RPMI7951 (cell line): ENCODE measurements around the gene TSPY9.

GRCh38 chrY:7283981-7284313 is 372.4 kb upstream of the AMELY start:
- RAMPAGE, long total RNA, result no peak

DNA sequence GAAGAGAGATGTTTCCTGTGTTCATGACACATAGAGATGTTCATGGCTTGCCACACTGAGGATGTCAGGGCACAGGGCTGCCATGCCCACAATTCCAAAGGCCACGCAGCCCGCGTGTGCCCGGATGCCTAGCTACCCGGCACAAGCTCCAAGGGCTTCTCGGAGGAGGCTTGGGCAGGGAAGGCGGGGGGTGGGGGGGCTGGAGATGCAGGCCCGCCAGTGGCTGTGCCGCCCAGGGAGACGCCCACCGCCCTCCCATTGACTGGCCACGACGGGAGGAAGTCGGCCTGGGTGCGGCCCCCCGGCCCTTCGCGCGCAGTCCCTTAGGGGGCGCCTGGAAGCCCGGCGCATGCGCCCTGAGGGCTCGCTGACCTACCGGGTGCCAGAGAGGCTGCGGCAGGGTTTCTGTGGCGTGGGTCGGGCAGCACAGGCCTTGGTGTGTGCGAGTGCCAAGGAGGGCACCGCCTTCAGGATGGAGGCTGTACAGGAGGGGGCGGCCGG is at the start of gene TSPY9:
Gene TSPY9, plus strand, starts transcription at position 304 of the 501 bp plus-strand sequence.
- RAMPAGE, long total RNA, result no peak

GRCh38 chrY:11102990-11103312 is 1575.3 kb downstream of the TSPY10 start:
- RAMPAGE, long total RNA, result no peak

- RAMPAGE, long total RNA, result no peak
Measured at GRCh38 chrY:15455784-15456527, 931.6 kb downstream of the NLGN4Y start.

DNA sequence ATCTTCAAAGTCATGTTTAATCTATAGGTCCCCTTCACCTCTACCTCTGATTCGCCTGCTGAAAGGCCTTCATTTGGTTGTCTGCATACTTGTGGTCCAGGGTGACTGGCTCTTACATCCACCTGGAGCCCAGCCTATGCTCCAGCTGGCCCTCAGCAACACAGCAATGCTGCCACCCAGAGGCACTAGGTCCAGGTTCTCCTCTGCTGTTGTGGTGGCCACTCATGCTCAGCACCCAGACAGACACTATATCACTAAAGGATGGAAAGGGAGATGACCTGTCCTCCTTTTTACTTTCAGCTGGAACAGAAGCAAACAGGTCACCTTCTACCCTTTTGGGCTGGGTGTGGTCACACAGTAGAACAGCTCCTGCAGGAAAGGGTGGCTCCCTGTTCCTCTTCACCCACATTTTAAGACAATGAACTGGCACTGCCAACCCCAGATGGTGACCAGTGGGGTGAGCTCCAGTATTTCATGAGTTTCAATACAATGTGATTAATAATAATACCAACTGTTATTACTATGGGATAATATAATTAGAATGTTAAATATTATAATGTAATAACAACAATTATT is 242.4 kb upstream of the HSFY2 start:
- RAMPAGE, long total RNA, result no peak

DNA sequence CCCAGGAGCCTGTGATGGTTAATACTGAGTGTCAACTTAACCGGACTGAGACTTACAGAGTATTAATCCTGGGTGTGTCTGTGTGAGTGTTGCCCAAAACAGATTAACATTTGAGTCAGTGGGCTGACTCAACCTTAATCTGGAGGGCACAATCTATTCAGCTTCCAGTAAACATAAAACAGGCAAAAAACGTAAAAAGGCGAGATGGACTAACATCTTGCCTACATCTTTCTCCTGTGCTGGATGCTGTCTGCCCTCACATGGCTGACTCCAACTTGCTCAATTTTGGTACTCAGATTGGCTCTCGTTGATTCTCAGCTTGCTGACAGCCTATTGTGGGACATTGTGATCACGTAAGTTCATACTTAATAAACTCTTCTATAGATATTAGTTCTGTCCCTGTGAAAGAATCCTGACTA is 148.6 kb downstream of the RBMY1A1 start:
- RAMPAGE, long total RNA, result no peak

DNA sequence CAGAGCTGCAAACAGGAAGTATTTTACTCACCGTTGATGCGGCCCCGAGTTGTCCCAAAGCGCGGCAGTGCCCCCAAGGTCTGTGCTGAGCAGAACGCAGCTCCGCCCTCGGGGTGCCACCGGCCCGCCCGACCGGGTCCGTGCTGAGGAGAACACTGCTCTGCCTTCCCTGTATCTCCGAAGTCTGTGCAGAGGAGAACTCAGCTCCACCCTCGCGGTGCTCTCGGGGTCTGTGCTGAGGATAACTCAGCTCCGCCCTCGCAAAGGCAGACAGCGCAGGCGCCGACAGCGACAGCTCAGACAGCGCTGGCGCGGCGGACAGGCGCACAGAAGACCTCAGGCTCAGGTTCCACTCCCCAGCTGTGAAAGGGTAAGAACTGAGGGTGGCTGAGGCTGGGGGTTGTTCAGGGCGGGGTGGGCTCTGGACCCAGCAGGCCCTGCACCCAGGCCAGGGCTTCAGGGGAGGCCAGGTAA is 787.0 kb downstream of the CDY1 start:
- RAMPAGE, long total RNA, result no peak